Neural cell (in vitro differentiated cells): ENCODE data around the gene PRR29.

GRCh38 chr17:63839194-63839843 is 3.2 kb downstream of the SMARCD2 start:
- RAMPAGE, long total RNA: no peak

- RAMPAGE, long total RNA: no peak
Observed at GRCh38 chr17:63945713-63946186, 13.6 kb upstream of the CD79B start.

GRCh38 chr17:63983242-63983815 is 10.6 kb upstream of the SCN4A start:
- RAMPAGE, long total RNA: no peak

DNA sequence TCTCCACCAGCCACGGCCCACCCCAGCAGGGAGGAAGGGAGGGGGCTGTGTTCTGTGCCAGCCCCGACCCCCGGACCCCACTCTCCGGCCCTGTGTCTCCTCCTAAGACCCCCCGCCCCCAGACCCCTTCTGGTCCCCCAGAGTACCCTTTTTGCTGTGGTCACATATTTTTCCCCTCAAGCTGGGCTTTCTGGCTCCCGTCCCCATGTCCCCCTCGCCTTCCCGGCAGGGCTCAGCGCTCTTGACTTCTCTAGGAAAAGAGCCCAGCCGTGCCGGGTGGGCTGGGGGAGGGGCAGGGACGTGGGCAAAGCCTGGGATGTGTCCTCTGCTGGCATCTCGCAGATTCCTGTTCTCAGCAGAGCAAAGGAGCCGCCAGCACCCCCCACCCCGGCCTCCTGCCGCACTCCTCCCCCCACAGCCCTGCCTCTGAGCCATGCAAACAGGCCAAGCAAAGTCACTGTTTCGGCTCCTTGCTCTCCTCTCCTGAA is 9.6 kb upstream of the PRR29 start:
- RAMPAGE, long total RNA: no peak

- RAMPAGE, long total RNA: no peak
Observed at GRCh38 chr17:63997626-63998821, at the start of gene PRR29. TSS of gene PRR29 (plus strand) at chr17:63998351.

- RAMPAGE, long total RNA: no peak
Observed at GRCh38 chr17:64016463-64016903, 4.0 kb downstream of the ICAM2 start.

DNA sequence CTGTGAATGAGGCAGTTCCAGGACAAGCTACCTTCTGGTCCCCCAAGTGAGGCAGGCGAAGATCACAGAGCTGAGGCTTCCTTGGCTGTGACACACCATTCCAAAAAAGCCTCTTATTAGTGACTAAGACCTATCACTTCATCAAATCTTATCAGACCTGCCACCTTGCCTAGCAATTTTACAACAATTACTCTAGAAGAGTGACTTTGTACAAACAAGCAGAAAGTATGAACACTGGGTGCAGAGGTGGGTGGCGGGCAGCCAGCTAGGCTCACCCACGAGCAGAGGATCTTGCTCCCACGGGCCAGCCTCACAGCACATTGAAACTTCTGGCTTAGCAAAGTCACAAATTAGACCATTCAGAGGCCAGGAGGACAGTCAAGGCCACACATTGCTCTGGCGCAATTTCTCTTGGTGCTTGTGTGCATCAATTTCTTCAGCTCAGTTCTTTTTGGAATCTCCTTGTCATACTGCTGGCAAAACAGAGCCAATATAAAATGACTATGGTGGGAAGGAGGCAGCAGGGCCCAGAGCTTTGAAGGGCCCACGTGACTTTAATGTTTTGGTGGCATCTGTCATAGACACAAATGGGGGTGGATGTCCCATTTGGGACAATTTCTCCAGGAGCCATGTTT is 2.3 kb upstream of the ICAM2 start:
- RAMPAGE, long total RNA: no peak

DNA sequence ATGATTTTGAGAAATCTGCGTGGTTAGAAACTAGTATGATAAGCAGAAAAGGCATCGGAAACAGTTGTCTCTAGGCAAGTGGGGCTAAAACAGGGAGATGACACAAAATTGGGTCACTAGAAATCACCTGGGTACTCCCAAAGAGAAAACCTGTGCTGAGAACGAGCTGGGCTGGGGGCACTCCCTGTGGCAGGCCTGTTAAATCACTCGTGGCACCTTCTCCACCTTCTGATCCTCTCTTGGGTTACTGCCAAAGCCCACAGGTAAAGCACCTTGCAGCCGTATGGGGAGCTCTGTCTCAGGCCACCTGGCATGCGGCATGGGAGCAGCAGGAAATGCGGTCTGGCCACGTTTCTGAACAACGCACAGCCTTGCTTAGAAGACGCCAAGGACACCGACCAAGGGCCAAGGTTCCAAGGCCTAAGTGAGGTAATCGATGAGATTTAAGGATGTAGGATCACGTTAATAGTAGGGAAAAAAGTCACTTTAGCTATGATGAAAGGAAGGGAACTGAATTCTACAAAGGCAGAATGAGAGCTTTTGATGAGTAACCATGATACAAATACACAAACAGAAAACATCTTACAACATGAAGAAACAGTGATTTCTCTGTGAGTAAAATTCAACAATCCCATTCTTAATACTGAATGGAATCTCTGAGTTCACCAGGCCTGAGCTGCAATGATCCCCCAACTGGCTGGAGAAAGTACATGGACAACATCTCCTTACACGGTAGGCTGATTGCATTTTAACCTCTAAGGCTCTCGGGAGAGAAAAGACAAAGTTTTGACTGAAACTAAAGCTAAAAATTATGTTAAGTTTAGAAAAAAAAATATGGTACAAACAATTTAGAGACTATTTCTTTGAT is 21.7 kb upstream of the ICAM2 start:
- RAMPAGE, long total RNA: no peak

- RAMPAGE, long total RNA: no peak
Observed at GRCh38 chr17:64063794-64064913, 43.7 kb upstream of the ICAM2 start.

GRCh38 chr17:64066372-64067271 is 46.2 kb upstream of the ICAM2 start:
- RAMPAGE, long total RNA: no peak

DNA sequence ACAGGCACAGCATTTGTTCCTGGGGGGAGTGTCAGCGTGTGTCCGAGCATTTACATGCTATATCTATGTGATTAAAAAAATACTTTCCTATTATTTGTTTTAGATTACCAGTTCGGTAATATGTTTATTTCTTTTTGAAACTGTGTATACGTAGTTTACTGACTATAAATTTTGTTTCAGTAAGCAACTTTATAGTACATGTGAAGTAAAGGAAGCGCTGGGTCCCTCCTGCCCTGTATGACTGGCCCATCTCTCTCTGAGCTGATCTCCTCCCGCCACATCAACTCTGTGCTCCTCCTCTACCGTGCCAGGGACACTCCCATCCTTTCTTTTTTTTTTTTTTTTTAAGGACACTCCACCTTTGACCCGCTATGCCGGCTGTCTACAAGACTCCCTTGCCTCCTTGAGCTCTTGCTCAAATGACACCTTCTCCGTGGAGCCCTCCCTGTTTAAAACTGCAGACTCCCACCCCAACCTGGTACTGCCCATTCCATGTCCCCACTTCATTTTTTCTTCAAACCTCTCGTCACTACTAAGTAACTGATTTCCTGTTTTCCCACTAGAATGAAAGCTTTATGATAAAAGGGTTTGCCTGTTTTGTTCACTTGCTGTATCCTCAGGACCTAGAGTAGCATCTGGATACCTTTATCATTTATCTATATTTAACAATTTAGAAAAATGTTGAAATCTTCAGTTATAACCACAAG is 35.5 kb downstream of the ERN1 start:
- RAMPAGE, long total RNA: no peak

DNA sequence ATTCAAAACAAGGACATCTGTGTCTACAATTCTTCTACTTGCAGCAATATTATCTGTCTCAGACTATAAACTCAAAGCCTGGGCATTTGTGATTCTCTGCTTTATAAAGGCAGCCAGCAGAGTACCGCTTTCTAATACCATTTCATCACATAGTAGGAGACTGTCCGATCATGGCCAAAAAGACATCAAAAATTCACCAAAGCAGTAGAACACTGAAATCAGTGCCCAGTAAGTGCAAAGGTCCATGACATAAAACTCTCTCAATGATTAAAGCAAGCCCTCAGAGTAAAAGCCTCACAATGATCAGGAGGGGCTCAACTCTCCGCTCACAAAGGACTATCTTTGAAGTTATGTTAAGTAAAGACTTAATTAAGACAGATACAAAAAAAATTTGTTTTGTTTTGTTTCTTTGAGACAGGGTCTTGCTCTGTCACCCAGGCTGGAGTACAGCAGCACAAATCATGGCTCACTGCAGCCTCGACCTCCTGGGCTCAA is 23.0 kb downstream of the ERN1 start:
- RAMPAGE, long total RNA: no peak

- RAMPAGE, long total RNA: no peak
Observed at GRCh38 chr17:64130243-64131057, 506 bp upstream of the ERN1 start.

- RAMPAGE, long total RNA: no peak
Observed at GRCh38 chr17:64133539-64133863, 3.6 kb upstream of the ERN1 start.

DNA sequence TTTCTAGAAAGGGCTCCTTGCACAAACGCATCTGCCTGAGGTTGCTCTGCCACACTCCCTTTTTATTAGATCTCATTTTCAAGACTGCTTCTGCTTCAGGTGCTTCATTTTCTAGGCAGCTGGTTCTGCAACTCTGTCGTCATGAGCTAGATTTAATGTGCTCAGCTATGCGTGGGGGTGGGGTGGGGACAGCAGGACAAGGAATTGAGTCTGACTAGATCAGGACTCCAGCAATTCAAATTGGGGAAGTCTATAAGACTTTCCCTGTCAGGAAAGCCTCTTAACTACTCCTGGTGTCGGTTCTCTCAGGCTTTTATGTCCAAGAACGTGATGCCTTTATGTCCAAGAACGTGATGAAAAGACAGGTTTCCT is 29.3 kb upstream of the ERN1 start:
- RAMPAGE, long total RNA: no peak

DNA sequence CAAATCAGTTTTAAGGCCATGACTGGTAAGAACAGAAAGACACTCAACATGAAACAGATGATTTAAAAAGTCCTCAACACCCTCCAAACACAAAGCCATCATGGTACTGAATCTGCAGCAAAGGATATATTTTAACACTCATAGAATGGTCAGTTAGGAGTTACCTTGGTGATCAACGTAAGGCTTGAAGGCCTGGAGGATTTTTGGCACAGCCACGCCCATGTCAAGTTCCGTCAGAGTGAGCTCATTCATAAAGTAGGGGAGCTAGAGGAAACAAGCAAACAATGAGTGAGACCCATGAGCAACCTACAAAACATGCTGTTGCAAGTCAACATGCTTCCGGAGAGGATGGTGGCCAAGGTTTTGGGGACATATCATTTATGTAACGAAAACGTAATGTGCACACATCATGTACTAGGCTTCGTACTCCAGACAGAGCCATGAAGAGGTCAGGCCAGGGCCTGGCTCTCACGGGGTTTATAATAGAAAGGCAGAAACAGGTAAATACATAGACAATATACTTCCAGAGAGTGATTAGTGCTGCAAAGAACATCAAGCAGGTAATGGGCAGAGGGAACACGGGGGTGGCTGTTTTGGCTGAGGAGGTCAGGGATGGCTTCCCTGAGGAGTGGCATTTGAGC is 41.1 kb upstream of the ERN1 start:
- RAMPAGE, long total RNA: no peak

DNA sequence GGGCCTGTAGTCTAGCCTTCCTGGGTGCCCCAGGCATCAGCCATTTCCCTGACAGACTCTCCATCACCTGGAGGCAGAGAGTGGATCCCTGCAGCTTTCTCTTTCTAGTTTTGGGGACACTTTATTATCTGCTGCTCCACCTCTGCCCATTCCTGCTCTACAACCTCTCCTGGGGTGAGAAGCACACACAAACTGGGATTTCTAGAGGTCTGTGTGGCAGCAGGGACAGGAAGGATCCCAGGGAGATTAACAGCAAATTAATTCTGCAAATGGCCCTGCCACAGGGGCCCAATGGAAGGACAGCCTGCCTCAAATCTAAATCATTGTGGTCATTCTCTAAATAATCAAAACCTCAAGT is 50.9 kb upstream of the TEX2 start:
- RAMPAGE, long total RNA: no peak

- RAMPAGE, long total RNA: no peak
Observed at GRCh38 chr17:64323030-64323229, 59.9 kb upstream of the TEX2 start.

DNA sequence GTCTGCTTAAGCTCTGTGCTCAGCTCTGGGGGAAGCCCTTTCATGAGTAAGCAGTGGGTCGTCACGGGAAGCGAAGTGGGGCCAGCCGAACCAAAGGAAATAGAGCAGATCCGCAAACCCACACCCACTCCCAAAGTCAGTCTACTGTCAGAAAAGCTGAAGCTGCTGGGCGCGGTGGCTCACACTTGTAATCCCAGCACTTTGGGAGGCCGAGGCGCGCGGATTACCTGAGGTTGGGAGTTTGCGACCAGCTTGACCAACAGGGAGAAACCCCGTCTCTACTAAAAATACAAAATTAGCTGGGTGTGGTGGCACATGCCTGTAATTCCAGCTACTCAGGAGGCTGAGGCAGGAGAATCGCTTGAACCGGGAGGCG is 50.0 kb downstream of the PECAM1 start:
- RAMPAGE, long total RNA: no peak

GRCh38 chr17:64344070-64344986 is 46.3 kb downstream of the PECAM1 start:
- RAMPAGE, long total RNA: no peak